Mesenchymal stem cell of adipose (primary cell): ENCODE data around the genes GPR137C, CNIH1 and SAMD4A.

DNA sequence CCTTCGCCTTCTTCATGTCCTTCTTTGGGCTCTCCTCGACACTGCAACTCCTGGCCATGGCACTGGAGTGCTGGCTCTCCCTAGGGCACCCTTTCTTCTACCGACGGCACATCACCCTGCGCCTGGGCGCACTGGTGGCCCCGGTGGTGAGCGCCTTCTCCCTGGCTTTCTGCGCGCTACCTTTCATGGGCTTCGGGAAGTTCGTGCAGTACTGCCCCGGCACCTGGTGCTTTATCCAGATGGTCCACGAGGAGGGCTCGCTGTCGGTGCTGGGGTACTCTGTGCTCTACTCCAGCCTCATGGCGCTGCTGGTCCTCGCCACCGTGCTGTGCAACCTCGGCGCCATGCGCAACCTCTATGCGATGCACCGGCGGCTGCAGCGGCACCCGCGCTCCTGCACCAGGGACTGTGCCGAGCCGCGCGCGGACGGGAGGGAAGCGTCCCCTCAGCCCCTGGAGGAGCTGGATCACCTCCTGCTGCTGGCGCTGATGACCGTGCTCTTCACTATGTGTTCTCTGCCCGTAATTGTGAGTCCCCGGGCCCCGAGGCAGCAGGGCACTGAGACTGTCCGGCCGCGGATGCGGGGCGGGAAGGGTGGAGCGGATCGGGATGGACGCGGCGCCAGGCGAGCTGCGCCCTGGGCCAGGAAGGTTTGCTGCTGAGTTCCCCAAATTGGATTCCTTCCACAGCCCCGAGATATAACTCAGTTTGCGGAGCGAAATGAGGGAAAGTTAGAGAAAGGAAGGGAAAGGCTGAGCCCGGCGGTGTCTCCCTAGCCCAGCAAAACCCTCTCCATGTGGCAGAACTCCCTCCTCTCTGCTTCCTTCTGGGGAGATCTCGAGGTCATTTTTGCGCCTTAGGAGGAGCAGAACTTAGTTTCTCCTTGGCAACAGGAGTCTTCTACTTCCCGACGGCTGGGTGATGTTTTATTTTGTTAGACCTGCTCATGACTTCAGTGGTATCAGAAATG is 921 bp downstream of the PTGDR start:
- CAGE, long polyA plus RNA: no peak

DNA sequence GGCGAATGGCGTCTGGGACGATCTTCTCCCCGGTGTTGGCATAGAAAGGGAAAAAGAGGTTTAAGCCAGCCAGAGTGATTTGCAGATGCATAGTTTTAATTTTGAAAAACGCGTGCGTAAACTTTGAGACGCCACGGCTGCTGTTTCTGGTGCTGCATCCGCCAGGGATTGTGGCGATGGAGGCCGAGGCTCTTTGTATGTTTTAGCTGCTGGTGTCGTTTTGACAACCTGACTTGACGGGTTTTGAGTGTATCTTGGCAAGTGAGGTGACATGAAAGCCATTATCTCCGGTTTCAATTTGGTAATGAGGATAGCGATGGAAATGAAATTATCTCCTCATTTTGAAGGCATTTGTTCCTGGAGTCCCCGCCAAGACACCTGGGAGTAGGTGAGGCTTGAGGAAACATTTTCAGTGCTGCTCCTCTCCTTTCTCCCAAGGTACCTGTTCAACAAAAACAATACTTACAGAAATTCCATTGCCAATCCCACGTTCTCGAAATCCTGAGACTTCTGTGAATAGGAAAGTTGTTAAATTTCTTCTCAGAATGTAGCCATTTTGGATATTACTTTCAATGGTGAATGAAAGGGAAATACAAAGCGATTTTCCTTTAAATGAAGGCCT is 1.7 kb downstream of the PTGDR start:
- CAGE, long polyA plus RNA: no peak

- CAGE, long polyA plus RNA: no peak
Measured at GRCh38 chr14:52312769-52313272, 1.3 kb upstream of the PTGER2 start.

DNA sequence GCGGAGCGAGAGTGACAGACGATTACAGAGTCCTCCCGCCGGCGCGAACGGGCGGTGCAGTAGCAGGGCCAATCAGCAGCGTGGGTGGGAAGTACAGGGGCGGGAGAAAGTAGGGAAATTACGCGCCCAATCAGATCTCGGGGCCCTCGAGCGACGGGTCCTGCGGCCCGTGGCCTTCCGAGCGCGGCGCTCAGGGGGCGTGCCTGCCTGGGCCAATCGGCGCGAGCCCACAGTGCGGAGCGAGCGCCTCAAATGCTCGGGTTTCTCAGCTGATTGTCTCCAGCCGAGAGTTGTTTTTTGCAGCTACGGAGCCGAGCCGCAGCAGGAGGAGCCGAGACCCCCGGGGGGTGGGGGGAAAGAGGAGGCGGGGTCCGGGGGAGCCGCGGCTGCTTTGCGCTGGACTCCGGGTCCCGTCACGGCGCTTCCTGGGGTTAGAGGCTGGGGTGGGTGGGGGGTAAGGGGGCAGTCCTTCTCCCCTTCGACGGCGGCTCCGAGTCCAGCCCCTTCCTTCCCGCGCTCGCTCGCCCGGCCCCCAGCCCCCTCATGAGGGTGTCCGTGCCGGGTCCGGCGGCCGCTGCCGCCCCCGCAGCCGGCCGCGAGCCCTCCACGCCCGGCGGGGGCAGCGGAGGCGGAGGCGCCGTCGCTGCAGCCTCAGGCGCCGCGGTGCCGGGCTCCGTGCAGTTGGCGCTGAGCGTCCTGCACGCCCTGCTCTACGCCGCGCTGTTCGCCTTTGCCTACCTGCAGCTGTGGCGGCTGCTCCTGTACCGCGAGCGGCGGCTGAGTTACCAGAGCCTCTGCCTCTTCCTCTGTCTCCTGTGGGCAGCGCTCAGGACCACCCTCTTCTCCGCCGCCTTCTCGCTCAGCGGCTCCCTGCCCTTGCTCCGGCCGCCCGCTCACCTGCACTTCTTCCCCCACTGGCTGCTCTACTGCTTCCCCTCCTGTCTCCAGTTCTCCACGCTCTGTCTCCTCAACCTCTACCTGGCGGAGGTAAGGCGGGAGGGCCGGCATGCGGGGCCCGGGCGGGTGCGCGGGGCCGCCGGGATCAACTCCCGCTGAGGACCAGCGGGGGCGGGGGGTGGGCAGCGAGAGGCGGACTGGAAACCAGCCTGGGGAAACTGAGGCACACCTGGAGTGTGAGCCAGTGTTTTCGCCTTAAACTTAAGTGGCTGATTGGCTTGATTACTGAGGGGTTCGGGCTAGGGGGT is at the start of gene GPR137C:
Gene GPR137C (plus strand): TSS at position 232 of the 1,205 bp plus-strand sequence.
- CAGE, long polyA plus RNA: no peak

- CAGE, long polyA plus RNA: no peak
Measured at GRCh38 chr14:52729525-52730072, 367 bp upstream of the STYX start.

DNA sequence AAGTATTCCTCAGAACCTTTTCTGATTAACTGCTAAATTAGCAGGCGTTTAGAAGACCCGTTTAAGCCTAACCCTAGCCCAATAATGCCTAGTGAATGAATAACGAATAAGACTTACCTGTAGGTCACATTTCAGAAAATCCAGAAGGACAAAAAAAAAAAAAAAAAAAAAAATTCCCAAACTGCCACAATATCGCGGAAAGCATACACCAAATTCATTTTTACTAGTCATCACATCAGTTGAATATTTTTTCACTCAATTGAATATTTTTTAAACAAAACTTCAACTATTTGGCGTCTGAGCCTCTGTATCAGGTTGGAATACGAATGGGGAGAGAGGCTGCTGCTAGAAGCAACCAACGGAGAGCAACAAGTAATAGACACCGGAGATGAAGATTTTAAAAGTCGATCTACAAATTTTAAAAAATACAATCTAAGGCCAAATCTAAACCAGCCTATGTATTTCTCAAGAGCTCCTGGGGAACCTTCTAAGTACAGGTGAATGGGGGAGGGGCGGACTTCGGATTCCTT is 1.5 kb downstream of the GNPNAT1 start:
- CAGE, long polyA plus RNA: no peak

DNA sequence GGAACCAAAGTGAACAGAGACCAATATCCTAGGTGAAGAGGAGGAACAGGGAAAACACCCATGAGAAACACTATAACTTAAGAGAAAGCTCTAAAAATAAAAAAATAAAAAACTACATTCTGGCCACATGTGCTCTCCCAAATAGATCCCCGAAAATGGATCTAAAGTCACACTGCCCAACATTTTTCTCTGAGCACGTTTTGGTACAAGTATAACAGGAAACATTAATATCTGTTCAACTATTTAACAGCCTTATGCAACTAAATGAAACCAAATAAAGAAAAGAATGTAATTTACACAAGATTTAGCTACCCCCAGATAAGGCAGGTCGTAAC is 31.1 kb downstream of the FERMT2 start:
- CAGE, long polyA plus RNA: no peak

GRCh38 chr14:52951509-52951997 is 703 bp upstream of the FERMT2 start:
- CAGE, long polyA plus RNA: no peak

- CAGE, long polyA plus RNA: no peak
Measured at GRCh38 chr14:53367787-53368254, 214.7 kb upstream of the DDHD1 start.

- CAGE, long polyA plus RNA: no peak
Measured at GRCh38 chr14:54253559-54254049, 143.2 kb upstream of the CDKN3 start.

DNA sequence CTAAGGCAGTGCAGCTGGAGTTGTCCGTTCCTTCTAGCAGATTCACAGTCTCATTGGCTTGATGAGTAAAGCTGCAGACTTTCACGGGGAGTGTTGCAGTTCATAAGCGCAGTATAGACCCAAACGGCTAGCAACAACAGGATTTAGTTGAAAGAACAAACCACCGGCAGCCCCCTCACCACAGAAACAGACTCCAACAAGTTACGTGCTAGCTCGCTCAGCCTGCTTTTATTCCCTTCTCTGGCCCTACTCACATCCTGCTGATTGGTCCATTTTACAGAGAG is 4.5 kb upstream of the CDKN3 start:
- CAGE, long polyA plus RNA: no peak

DNA sequence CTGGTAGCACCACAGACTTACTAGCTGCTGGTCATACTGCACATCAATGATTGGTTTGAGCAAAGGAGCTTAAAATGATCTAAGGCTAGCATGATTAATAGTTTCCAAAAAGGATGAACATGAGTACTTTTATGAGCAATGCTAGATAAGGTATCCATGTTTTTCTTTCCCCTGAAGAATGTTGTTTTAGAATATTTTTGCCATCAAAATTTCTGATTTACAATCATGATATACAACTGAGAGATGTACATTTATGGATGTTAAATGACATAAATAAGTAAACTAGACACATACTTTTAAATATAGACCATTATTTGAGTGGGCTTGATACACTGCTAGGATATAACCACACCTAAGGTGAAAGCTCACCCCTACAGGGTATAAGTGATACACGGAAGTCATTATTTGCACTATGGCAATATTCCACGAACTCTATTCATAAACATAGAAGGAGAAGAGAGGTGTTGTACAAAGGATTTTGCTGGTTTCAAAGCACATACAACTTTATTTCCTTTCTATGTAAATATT is 17.0 kb downstream of the CNIH1 start:
- CAGE, long polyA plus RNA: no peak

DNA sequence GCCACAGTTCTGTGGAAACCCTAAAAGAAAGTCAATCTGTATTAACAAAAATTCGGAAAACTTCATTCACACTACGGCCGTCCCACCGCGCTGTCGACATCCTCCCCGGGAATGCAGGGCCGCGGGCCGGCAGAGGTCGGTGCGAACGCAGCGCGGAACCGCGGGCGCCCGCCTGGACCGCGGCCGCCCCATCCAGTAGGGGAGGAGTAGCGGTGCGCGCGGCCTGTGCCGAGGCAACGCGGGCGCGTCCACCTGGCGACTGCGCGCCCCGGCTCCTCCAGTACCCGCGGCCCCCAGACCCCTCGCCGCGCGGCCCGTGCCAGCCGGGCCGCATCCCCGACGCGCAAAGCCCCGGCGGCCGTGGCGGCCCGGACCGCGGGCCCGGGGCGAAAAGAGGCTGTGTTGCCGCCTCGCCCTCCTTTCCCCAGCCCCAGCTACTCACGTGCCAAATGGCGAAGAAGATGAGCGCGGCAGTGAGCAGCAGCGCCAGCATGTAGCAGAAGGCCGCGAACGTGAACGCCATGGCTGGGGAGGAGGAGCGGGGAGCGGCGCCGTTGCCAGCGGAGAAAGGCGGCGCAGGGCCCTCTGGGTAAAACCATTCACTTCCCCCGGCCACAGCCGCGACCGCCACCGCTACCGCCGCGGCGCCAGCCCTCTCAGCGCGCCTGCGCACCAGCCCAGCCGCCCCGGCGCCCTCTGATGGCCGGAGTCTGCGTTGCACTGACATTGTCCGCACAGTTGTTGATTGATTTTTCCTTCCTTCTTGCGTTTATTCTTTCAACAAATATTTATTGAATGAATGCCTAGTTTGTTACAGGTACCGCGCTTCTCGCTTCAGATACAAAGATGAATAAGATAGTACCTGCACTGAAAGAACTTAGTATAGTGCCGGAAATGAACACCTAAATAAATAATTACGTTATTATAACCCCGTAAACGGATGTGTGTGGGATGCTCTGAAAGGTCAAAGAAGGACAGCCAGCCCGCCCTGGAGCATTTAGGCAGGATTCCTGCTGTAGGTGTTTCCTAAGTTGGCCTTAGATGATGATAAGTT is at the start of gene CNIH1:
Gene CNIH1 (minus strand): TSS at position 570 of the 1,054 bp plus-strand sequence.
- CAGE, long polyA plus RNA: no peak

- CAGE, long polyA plus RNA: no peak
Measured at GRCh38 chr14:54566301-54567401, at the start of gene SAMD4A. TSS of gene SAMD4A (plus strand) at chr14:54567128.

DNA sequence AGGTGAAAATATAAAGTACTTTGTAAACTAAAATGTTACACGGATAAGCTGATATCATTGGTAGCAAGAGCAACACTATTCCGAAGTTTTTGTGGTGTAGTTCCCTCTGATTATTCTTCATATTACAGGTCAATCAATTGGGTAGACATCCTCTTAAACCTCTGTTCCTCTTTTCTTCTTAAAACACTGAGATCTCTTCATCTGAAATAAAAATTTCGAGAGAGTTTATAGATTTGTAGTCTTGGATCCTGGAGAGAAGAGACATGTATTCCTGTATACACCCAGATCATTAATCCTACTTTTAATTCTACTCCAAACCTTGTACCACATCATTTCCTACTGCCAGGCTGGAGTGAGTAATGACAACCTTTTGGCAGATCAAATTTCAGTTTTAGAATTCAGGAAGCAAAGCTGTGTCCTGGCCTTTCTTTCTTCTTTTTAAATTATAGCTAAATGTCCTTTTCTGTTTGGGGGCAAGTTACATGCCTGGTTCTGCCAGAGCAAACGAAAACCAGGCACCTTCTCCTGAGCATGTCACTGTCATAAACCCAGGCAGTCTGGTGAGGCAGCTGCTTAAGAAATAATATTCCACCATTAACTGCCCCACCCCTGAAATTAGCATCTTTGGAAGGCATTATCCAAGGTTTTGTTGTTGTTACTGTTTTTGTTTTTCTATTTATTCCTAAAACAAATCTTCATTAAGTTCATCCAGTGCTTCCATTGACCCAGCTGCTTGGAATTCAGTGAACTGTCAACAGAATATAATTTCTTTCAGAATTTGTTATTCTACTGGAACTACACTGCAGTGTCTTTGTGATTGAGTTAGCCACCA is 33.0 kb downstream of the SAMD4A start:
- CAGE, long polyA plus RNA: no peak

- CAGE, long polyA plus RNA: no peak
Measured at GRCh38 chr14:54653626-54654561, 87.0 kb downstream of the SAMD4A start.

- CAGE, long polyA plus RNA: no peak
Measured at GRCh38 chr14:54699246-54699637, 132.3 kb downstream of the SAMD4A start.

DNA sequence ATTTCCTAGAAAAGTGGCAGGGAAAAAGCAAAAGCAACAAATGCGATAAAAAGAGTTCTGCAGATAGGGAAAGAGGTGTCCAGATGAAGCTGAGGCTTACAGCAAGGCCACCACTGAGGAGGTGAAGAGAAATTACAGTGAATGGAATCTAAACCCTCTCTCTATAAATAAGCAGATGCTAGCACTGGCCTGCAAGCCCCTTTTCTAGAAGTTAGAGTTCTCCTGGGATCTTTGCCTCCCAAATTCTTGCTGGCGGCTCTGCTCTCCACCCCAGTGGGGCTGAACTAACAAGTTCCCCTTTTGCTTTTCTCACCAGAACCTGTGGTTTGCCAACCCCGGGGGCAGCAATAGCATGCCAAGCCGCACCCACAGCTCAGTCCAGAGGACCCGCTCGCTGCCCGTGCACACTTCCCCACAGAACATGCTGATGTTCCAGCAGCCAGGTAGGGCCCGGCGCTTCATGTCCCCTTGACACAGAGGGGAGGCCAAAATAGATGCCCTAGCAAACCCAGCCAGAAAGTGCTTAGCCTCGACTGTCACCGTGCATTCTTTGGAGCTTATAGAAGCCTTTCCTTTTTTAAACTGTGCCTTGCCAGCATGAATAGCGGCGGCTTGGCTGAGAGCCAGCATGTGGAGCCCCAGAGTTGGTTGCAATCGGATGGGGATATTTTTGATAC is 126.4 kb downstream of the GCH1 start:
- CAGE, long polyA plus RNA: no peak

- CAGE, long polyA plus RNA: no peak
Measured at GRCh38 chr14:55028077-55028542, 1.1 kb downstream of the SOCS4 start.

DNA sequence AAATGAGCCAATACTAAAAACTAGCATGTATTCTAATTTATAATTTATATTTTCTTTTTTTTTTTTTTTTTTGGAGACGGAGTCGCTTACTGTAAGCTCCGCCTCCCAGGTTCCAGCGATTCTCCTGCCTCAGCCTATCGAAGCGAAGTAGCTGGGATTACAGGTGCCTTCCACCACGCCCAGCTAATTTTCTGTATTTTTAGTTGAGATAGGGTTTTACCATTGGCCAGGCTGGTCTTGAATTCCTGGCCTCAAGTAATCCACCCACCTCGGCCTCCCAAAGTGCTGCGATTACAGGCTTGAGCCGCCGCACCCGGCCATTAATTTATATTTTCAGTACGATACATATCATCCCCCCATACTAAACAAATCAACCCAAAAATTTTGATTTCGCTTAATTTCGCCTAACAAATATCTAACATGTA is 2.7 kb downstream of the MAPK1IP1L start:
- CAGE, long polyA plus RNA: no peak